Caco-2 (cell line): ENCODE measurements around a stretch of chr20.

- PRO-cap = no peak
- RRBS = no CpG with 5 or more reads among the region's 10 CpGs
Observed at GRCh38 chr20:3932570-3933259, 43.5 kb downstream of the PANK2 start.

DNA sequence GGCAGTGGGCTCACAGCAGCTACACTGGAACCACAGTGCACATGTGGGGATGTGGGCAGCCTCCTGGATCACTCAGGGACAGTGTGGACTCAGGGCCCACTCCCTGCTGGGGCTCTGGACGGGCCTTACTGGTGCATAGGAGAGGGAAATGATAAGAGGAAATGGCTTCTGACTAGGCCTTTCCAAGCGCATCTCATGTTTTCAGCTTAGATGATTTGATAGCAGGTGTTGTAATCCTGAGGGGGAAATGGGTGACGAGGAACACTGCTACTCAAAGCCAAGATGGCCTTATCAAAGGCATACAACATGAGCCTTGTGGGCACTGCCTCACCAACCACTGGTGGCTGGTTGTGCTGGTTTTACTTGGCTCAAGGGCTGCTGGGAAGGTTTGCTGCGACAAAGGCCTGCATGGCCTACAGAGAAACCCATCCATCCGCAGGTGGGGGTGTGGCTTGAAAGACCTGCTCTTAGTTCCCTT lies 44.1 kb downstream of the PANK2 start:
- PRO-cap = no peak
- RRBS = no CpG with 5 or more reads among the region's 5 CpGs

- PRO-cap = no peak
- RRBS = no CpG with 5 or more reads among the region's 6 CpGs
Observed at GRCh38 chr20:3935244-3935862, 46.2 kb downstream of the PANK2 start.

DNA sequence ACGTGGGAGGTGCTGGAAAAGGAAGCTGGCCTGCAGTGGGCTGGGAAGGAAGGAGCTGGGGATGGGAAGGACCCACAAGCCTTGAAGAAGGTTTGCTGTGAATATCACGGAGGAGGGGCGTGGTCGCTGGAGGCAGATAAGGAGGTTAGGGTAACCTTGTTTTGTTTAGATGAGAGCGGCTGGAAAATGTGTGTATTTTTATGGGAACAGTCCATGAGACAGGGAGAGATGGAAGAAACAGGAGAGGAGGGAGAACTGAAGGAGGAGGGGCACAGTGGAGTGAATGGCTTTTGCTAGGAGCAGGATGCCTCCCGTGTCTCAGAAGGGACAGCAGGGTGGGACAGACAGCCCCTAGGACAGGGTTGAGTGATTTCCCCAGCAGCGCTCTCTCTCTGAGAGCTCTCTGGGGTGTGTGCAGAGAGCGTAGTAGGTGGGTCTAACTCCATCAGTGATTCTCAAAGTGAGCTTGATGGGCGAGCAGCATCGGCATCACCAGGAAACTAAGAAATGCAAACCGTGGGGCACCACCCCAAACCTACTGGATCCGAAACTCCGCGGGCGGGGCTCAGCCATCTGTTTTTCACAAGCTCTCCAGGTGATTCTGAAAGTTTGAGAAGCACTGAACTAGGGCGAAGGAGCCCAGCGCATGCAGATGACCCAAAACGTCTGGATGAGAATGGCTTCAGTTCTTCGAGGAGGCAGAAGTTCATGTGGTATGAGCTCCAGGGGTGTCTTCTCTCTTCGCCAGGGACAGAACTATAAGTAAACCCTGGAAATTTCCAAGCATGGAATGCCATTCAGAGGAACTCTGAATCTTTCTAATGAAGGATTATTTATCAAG lies 13.8 kb upstream of the SMOX start:
- PRO-cap = no peak
- RRBS = no CpG with 5 or more reads among the region's 20 CpGs

- PRO-cap = no peak
- RRBS = no CpG with 5 or more reads among the region's 1 CpG
Observed at GRCh38 chr20:4532756-4533111, 153.5 kb upstream of the PRNP start.

DNA sequence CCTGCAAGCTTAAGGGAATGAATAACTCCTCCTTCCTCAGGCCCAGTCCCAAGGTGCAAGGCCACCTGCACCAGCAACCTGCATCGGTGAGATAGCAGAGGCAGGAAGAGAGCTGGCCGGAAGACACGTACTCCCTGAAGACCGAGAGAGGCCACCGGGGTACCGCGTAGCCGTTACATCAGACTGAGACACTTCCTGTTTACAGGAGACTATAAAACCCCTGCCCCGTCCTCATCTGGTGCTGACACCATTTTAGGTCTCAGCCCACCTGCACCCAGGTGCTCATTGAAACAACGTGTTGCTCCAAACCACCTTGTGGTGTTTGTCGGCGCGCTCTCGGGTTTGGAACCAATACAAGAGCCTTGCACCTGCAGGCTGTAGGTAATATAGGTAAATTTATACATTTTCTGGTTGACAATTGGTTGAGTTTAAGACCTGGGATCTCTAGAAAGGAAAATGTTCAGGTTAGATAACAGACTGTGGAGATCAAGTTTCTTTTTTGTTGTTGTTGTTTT lies 25.0 kb upstream of the PRNP start:
- PRO-cap = no peak
- RRBS = no CpG with 5 or more reads among the region's 14 CpGs

GRCh38 chr20:4664486-4665284 lies 21.6 kb upstream of the PRNP start:
- PRO-cap = no peak
- RRBS = no CpG with 5 or more reads among the region's 11 CpGs

DNA sequence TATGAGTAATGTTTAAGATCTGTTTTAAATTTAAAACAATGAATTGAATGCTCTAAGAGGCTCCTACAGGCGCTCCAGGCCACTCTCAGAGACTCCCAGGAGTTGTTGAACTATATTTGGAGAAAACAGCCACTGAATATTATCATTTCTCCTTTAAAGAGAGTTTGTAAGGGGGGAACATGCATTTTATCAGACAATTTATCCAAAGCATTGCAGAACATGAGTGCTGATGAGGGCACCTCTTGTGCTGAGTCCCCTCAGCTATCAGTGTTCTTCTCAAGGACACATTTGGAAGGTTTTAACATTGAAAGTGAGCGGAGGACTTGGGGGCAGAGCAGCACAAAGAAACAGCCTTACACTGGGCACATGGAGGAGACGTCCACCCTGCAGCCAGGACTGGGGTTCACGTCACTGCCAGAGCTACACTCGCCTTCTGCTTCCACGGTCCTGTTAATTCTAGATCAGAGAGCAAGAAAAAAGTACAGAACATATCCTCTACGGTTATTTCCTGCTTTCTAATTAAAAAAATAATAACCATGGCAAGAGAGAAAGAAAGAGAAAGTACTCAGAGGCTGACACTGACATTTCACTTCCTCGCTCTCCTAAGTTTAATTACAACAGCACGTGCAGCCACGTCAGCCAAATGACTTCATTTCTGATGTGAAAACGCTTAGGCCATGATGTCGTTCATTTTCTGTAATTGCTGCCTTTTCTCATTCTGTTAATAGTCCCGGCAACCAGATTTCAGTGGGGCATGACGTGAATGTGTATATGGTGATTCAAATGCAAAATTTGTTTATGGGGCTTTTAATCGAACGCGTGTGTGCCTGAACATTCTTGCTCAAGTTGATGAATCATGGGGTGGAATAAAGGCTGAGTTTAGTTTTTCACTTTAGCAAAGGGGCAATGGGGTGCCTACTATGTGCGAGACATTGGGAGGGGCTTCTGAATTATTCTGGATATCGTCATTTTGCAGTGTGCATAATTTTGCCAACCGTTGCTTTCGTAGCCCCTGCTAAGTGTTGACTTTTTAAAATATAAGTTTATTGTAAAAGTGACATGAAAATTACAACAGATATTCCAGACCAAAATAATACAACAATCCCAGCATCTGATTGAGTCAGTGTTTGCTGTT lies 5.2 kb downstream of the PRND start:
- PRO-cap = no peak
- RRBS = no CpG with 5 or more reads among the region's 21 CpGs

GRCh38 chr20:4828815-4829372 lies 5.5 kb upstream of the RASSF2 start:
- PRO-cap = no peak
- RRBS = no CpG with 5 or more reads among the region's 13 CpGs

DNA sequence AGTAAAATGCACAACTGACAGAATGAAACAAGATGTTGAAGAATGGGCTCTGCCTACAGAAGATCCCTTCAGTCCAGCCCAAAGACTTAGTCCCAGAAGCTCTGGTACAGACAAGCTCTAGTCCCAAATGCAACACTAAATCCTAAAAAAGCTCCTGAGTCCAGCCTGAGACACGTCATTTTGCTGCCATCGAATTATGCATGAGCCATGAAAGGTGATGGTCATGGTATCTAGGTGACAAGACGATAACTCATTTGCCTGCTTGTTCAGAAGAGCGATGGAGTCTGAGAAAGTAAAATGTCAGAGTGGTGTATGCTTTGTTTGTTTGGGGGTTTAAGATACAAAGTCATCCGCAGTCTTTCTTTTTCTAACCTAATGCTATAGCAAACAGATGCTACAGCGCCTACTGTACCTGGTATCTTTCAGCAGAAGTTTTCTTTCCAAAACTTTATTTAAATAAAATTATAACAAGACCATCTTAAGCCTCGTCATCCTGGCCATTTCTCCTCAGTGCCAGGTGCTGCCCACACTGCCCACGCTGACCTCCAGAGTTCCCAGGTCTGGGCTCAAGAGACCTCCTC lies 54.7 kb downstream of the SLC23A2 start:
- PRO-cap = no peak
- RRBS = no CpG with 5 or more reads among the region's 8 CpGs

- PRO-cap = bidirectional peak, plus-strand start at chr20:5120179, minus-strand start at chr20:5119958
- RRBS = 6% methylated on average over 4 of the region's 26 CpGs
Observed at GRCh38 chr20:5120052-5120568, 352 bp upstream of the PCNA start.

- PRO-cap = no peak
- RRBS = no CpG with 5 or more reads among the region's 2 CpGs
Observed at GRCh38 chr20:5143225-5143644, 16.4 kb downstream of the CDS2 start.

DNA sequence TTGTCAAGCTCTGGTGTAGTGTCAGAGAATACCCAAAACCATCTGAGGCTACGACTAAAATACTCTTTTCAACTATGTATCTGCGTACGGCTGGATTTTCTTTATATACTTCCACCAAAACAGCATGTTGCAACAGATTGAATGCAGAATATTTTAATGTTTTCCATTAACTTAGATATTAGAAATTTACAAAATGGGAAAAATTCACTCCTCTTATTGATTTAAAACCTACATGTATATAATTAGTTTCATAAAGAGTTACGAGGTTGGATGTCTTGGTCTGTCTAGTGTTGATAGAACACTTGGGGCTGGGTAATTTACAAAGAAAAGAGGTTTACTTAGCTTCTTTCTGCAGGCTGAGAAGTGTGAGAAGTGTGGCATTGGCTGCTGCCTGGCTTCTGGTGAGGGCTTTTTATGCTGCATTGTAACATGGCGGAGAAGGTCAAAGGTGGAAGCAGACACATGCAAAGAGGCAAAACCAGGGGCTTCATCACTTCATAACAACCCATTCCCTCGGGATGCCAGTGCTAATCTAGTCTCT lies 61.6 kb downstream of the CDS2 start:
- PRO-cap = no peak
- RRBS = no CpG with 5 or more reads among the region's 6 CpGs

DNA sequence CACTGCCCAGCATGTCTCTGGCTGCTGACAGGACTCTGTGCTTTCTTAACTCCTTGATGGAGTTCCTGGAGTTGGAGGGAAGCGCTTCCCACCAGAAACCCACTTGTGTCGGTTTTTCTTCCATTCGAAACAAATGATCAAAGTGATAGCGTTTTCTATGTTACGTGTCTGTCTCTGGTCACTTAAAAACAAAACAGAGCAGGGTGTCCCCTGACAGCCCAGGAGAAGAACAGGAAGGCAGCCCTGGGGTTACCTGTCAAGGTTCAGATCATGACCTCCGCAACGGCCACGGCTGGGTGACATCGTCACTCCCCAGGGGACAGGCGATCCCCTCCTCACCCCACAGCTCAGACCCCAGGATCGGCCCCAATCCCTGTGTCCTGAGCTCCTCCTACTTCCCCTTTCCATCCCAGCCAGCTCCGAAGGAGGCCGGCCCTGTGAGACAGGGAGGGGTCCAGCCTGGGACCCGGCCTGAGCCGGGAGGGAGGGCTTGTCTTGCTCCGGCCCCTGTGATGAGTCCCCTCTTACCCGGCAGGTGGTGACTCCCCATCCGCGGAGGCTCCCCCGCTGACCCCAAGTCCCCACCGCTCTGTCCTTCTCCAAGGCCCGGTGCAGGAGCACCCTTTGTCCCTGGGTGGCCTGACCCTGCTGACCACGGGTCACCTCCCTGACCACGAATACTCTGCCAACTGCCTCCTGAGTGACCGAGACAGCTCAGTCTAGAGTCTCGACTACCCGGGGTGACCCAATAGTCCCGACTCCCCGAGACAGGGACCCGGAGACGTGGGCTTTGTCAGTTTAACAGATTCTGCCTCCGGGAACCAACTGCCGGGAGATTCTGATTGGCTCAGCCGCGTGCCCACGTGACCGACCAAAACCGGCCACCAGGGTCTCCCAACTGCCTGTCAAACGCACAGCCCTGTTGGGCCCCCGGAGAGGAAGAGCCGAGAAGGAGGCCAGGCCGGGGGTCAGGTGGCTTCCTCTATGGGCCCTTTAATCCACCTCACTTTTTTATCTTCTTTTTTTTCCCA lies 106.7 kb downstream of the GPCPD1 start:
- PRO-cap = no peak
- RRBS = 97% methylated on average over 18 of the region's 42 CpGs

- PRO-cap = no peak
- RRBS = no CpG with 5 or more reads among the region's 5 CpGs
Observed at GRCh38 chr20:5569434-5570213, 41.2 kb downstream of the GPCPD1 start.

DNA sequence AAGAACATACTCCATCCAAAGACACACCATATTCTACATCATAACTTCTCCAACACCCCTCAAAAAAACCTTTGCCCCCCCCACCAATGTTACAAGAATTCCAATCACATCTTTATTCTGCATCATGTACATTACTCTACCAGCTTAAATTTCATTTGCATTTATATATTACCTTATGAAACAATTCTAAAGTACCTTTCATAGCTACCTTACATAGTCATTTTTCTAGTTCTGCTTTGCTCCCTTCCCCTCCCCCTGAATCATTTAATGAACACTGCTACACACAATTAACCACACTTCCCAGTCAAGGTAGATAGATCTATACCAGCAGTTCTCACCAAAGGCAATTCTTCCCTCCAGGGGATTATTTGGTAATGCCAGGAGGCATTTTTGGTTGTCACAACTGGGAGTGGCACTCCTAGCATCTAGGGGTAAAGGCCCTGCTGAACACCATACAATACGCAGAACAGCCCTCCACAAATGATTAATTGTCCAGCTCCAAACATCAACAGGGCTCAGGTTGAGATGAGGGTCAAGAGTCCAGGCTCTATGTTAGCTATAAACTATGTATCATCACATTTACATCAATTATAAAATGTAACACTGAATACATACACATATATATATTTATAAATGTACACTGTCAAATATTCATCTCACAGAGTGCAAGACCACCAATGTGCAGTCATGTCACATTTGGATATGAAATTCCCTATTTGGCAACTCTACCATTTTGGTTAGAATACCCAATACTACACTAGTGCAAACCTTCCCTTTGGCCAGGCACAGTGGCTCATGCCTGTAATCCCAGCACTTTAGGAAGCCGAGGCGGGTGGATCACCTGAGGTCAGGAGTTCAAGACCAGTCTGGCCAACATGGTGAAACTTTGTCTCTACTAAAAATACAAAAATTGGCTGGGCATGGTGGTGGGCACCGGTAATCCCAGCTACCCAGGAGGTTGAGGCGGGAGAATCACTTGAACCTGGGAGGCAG lies 4.3 kb downstream of the GPCPD1 start:
- PRO-cap = no peak
- RRBS = no CpG with 5 or more reads among the region's 5 CpGs

DNA sequence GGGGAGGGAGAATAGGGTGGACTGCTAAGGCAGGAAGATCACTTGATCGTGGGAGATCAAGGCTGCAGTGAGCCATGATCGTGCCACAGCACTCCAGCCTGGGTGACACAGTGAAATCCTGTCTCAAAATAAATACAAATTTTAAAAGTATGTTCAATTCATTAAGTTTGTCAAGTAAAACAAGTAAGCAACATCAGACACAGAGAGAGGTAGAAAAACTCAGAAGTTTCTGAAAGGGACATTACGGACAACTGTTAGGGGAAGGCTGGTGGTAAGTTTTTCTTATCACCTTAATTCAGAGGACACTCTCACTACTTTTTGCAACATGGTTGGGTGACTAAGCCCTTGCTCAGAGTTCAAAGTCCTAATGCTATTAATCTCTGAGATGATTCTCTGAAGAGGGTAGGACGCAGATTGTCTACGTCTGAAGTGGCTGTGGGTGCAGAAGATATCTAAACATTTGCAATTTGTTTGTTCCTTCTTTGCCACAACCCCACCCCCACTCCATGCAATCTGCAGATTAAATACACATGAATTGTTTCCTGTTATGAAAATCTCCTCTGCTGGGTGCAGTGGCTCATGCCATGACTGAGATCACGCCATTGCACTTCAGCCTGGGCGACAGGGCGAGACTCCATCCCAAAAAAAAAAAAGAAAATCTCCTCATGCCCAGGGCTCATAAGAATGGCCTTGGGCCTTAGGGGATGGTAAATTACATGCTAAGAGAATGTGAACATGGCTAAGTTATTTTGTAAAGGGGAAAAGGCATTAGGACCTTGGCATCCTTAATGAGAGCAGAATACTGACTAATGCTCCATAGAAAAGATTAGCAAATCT lies 12.9 kb upstream of the SHLD1 start:
- PRO-cap = no peak
- RRBS = no CpG with 5 or more reads among the region's 8 CpGs

DNA sequence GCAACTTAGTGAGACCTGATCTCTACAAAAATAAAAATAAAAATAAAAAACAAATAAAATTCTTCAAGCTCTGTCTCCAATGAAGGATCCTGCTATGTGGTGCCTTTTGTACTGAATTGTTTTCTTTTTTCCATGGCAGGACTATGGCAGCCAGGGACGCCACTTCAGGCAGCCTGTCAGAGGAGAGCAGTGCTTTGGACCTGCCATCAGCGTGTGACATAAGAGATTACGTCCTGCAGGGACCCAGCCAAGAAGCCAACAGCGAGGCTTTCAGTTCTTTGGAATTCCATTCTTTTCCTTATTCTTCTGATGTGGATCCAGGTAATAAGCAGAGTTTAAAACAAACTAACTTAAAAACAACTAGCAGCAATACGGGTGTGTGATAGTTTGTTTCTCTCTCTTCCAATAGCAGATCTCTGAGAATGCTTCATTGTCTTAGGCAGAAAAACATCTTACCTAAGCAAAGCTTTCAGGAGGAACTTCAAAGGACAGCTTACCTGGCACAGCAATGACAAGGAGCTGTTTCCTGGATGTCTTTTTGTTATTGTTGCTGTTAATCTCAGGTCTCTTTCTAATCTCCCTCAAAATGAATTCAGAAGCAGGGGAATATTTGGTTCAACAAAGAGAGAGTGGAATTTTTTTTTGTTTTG lies 22.6 kb downstream of the SHLD1 start:
- PRO-cap = no peak
- RRBS = no CpG with 5 or more reads among the region's 5 CpGs

GRCh38 chr20:5836056-5836442 lies 75.3 kb upstream of the CHGB start:
- PRO-cap = no peak
- RRBS = no CpG with 5 or more reads among the region's 2 CpGs

- PRO-cap = no peak
- RRBS = no CpG with 5 or more reads among the region's 7 CpGs
Observed at GRCh38 chr20:6013048-6014087, 7.4 kb downstream of the CRLS1 start.